Cytotoxic T cell (primary cell): ENCODE data around the genes SLC17A7, NOSIP, PRRG2 and RRAS.

DNA sequence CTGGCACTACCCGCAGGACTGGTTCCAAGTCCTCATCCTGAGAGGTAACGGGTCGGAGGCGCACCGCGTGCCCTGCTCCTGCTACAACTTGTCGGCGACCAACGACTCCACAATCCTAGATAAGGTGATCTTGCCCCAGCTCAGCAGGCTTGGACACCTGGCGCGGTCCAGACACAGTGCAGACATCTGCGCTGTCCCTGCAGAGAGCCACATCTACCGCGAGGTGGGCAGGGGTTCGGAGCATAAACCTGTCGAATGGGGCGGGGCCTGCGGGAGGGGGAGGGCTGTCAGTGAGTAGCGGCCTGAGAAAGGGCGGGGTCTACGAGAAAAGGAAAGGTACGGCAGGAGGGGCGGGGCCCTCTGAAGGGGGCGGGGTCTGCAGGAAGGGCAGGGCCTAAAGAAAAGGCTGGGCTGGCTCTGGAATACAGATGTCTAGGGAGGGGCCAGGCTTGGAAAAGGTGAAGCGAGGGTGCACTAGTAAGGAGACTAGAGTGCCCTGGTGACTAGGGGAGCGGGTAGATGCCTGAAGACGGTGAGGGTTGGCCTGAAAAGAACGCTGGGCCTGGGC, 3.6 kb downstream of the CD37 start:
- PRO-cap, 2 experiments, result no peak in any of the 2 experiments

DNA sequence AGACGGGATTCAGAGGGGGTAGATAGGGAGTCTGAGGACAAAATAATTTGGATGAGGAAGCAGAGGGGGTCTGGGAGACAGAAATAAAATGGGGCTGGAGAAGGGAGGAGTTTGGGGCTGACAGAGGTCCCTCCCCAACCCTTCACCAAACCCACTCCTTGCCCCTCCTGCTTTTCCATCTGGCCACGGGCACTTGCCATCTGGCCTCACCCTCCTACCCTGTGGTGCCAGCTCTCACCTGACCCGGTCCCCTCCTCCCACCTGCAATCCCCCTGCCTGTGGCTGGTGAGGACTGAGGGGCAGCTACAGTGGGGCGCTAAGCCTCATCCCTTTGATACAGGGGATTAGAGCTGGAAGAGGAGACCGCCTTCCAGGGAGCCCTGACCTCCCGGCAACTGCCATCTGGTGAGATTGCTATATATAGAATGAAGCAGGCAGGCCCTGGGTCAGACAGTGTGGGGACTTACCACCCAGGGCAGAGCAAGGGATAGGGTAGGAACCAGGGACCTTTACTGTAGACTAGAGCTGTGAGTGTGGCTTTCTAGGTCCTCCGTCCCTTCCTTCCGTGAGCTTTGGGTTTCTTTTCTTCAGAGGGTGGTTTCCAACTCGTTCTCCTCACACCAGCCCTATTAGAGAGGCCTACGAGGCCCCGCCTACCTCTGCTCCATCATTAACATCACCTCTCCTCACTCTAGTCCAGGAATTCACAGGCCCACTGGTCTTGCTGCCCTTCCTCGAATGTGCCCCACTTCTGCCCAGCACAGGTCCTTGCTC, 7.6 kb downstream of the KASH5 start:
- PRO-cap, 2 experiments, result no peak in any of the 2 experiments

DNA sequence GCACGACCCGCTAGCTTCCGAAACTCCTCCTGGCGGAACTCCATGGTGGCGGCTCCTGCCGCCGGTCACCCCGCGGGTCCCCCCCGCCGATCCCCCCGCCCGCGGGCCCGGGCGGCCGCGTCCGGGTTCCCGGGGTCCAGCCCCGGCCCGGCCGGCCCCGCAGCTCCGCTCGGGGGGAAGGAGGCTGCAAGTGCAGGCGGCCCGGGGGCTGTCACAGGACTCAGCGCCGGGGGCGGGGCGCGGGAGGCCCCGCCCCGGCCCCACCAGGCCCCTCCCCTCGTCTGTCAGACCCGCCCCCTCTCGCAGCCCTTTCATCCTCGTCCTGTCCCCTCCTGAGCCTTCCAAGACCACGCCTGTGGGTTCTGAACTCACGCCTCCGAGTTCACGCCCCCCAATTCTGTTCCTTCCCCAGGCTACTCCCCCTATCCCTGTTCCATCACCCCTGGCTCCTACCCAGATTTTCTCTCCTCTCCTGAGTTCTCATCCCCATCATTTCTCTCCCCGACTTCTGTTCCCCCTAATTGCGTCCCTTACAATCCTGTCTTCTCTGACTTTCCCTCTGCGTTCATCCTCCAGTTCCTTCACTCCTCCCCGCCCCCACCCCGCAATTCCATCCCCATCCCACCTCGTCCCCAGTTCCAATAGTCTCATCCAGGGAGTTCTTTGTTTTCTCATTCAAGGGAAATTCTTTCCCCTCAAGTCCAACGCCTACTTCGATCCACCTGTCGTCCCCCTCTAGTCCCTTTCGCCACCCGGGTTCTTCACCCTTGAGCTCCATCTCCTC, at the start of gene SLC17A7:
Gene SLC17A7, minus strand, starts transcription at position 192 of the 784 bp plus-strand sequence.
- PRO-cap, 2 experiments, result no peak in any of the 2 experiments

DNA sequence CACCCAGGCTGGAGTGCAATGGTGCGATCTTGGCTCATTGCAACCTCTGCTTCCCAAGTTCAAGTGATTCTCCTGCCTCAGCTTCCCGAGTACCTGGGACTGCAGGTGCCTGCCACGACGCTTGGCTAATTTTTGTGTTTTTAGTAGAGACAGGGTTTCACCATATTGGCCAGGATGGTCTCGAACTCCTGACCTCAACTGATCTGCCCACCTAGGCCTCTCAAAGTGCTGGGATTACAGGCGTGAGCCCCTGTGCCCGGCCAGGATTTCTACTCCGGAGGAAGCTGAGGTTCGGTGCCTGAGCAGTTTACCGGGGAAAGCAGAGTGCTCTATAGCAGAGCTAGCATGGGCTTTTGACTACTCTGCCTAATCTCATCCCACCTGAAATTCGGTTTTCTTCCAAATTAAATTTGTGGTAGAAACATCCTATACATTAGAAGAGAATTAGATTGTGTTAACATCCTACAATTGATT, 1.4 kb downstream of the RPL13A start:
- PRO-cap, 2 experiments, result no peak in any of the 2 experiments

DNA sequence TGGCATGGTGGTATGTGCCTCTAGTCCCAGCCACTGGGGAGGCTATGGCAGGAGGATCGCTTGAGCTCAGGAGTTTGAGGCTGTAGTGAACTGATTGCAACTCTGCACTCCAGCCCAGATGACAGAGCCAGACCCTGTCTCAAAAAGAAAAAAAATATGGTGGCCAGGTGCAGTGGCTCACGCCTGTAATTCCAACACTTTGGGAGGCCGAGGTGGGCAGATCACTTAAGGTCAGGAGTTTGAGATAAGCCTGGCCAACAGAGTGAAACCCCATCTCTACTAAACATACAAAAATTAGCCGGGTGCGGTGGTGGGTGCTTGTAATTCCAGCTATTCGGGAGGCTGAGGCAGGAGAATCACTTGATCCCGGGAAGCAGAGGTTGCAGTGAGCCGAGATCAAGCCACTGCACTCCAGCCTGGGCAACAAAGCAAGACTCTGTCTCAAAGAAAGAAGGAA, 4.6 kb downstream of the FCGRT start:
- PRO-cap, 2 experiments, result no peak in any of the 2 experiments

DNA sequence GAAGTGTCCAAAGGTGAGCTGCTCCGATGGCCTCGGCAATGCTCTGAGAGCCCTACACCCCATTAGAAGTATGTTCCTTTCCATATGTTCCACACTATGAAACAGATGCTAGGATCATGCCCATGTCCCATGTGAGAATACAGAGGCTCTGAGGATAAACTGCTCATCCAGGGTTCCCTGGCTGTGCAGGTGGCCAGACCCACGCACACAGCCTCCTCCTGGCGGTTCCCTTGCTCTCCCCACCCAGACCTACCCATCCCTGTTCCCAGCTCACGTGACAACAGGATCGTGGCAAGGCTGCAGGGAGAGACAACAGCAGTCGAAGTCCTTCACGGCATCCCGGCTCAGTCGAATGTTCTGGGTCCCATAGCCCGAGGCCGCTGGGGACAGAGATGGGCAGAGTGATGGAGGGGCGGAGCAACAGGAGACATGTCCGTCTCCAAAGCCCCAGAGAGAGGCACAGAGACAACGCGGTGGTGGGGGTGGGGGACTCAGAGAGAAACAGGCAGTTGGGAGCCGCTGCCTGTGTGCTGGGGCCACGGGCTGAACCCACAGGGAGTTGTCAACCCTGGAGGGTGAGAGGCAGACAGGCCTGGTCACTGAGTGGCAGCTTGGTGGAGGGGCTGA, 20.6 kb downstream of the NOSIP start:
- PRO-cap, 2 experiments, result no peak in any of the 2 experiments

DNA sequence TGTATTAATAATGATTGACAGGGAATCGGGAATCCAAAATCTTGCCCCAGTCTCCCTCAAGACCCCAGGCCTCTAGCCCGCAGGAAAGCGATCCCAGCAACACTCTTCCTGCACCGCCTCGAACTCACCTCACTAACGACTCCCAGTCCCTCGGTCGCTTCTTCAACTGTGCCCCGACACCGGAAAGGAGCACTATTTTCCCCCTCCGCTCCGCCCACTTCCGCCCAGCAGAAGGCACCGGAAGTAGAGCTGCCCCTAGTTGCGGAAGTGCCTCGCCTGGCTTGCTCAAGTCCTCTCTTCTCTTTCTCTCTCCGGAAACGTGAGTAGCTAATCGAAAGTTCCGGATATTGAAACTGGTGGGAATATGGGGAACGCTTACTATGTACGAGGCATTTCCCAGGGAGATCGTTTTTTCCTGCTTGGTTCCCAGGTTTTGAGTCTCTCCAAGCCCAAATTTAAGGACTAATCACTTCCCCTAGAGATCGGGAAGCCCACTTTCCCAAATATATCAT, at the start of gene NOSIP:
Gene NOSIP, minus strand, starts transcription at position 170 of the 512 bp plus-strand sequence.
- PRO-cap, 2 experiments, result peak in 2 of 2 experiments; most common minus-strand start position 170 of the sequence (in 2)

GRCh38 chr19:49580899-49581559, at the start of gene PRRG2:
PRRG2 (plus strand) TSS chr19:49581316.
- PRO-cap, 2 experiments, result no peak in any of the 2 experiments

DNA sequence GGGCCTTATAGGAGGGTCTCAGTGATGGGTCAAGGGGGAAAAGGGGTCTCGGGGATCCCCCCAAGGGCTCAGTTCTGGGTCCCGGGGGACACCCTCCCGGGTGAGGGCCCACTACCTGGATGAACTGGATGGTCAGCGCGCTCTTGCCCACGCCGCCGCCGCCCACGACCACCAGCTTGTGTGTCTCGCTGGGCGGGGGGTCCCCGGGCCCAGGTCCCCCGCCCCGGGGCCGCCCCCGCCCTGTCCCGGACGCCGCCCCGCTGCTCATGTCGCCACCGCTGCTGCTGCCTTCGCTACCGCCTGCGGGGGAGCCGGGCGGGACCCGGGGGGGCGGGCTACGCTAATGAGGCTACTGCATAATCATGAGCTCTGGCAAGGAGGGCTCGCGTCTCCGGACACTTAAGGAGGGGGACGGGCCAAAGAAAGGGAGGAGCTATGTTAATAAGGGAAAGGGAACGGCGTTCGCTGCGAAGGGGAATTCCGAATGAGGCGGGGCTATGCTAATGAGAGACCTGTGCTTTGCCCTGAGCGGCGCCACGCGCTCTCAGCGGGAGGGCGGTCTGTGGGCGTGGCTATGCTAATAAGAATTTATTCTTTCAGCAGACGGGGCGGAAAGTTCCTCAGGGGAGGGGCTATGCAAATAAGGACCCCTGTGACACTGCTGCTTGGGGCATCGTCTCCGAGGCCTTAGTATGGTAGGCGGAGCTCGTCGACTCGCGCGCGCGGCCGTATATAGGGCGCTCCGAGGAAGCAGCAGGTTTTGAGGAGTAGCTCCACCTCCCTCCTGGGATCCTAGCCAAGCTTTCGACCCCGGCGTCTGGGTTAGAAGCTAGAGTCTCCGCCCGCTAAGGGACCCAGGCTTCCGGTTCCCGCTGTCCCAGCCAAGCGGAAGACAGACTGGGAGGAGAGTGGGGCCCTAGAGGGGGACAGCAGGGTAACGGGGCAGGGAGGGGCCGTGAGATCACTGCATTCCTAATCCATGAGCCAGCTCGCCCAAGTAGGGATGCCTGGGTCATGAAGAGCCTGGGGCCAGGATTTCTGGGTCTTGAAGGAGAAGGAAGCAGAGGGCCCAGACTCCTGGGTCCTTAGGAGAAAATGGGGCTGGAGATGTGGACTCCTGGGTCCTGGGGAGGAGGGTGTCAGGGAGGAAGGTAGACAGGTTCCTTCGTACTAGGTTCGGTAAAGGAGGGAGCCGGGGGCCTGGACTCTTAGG, at the start of gene RRAS:
Gene RRAS, minus strand, starts transcription at position 313 of the 1,213 bp plus-strand sequence.
- PRO-cap, 2 experiments, result peak in 2 of 2 experiments; most common plus-strand start position 690 of the sequence (in 1); most common minus-strand start position 268 of the sequence (in 2)

DNA sequence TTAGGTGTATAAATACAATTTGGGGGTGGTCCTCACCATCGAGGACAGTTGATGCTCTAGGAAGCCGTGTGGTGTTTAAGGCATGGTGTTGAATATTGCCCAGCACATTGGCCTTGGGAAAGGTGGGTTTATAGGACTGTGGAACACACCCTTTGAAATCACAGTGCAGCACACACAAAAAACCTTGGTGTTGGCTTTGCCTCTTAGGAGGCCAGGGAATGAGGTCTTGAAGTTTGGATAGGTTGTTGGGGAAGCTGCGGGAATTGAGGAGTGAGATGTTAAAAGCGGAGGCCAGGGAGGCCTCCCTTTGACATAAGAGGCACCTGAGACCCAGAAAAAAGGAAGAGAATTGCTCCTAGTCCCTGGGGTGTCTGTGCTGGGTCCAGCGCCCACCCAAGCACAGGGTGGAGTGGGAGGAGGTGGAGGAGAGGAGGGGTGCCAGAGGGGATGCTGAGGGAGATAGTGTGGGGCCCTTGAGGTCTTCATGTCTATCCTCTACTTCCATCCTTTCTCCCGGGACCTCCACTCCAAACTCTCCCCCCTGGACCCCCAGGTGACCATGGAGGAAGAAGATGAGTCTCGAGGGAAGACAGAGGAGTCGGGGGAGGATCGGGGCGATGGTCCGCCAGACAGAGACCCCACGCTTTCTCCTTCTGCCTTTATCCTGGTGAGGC, 2.6 kb downstream of the SCAF1 start:
- PRO-cap, 2 experiments, result no peak in any of the 2 experiments

DNA sequence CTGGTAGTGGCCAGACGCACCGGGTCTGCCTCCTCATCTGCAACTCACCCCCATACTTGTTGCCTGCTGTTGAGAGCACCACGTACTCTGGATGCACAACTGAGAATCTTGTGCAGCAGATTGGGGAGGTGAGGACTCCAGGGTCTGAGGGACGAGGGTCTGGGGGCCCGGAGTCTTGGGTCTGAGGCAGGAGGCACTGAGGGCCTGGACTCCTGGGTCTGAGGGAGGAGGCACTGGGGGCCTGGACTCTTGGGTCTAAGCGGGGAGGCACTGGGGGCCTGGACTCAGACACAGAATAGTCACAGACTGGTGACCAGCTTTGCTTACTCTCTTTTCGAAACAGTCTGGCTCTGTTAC, 10.9 kb downstream of the MED25 start:
- PRO-cap, 2 experiments, result no peak in any of the 2 experiments

DNA sequence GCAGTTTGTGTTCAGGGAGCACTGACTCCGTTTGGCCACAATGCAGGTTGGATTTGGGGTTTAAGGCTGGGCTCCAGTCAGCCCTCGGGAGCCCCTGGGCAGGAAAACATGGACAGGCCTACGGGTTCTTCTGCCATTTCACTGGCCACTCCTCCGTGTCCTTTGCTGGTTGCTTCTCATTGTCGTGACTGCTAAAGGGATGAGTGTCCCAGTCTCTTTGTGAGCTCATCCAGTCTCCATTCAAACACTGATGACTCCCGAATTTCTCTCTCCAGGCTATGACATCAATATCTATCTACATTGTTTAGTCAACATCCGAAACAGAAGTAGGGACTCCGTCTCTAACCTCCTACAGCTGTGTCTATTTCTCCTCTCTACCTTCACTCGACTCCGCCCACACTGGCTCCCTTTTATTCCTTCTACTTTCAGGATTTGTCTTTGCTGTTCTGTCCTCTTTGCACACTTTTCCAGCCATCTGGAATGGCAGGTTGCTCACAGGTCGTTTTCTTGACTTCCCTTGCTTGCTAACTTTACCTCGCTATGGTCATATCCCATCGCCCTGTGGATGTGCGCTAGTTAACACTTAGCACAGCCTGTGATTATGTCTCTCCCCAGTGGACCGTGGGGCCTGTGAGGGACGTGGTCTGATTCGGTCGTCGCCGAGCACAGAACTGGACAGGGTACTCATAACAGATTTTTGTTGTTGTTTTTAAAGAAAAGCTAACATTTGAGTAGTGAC, 17.6 kb downstream of the PNKP start:
- PRO-cap, 2 experiments, result no peak in any of the 2 experiments

GRCh38 chr19:49852026-49852479, 15.3 kb downstream of the PNKP start:
- PRO-cap, 2 experiments, result no peak in any of the 2 experiments

- PRO-cap, 2 experiments, result no peak in any of the 2 experiments
These were observed 13.0 kb downstream of the PNKP start for GRCh38 chr19:49854243-49854860.

DNA sequence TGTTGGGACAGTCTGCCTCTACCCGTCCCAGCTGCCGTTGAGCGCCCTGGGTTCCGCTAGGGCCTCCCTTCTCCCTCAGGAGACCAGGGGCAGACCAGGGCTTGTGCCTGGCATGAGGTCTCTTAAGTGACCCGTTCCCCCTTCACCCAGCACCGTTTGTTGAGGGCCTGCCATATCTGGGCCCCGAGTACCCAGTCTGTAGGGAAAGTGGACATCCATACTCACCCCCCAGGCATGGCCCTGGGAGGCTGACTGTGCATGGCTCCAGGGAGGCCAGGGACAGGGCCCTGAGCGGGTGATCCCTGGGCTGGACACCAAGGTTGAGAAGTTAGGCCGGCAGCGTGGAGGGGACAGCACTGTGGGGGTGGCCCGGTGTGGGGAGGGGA, 11.4 kb downstream of the PNKP start:
- PRO-cap, 2 experiments, result no peak in any of the 2 experiments

DNA sequence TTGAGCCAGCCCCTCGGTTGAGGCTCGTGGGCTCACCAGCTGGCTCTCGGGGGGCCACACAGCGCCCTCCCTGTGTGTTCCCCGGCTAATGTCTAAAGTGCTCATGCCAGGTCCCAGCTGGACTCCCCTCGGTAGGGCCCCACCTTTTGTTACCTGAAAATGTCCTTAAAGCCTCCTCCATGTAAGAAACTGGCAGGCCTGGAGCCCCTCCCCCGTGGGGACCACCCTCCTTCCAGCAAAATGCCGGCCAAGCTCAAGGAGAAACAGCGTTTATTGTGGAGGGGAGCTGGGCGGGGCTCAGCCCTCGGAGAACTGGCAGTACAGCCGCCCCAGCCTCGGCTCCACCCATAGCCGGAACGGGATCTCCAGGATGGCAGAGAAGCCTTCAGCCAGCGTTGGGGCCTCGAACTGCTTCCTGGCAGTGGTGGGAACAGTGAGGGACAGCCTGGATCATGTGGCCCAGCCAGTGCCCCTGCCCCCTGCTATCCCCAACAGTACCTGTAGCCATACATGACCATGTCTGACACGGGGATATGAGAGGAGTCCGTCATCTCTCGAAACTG, 6.3 kb downstream of the PNKP start:
- PRO-cap, 2 experiments, result no peak in any of the 2 experiments

GRCh38 chr19:49876401-49877221, 544 bp downstream of the AKT1S1 start:
- PRO-cap, 2 experiments, result peak in 2 of 2 experiments; most common plus-strand start chr19:49877098 (in 2); most common minus-strand start chr19:49876619 (in 2)

- PRO-cap, 2 experiments, result peak in 2 of 2 experiments; most common plus-strand start chr19:50051204 (in 2); most common minus-strand start chr19:50051031 (in 2)
These were observed 25.1 kb downstream of the ZNF473 start for GRCh38 chr19:50050728-50051422.

GRCh38 chr19:50205080-50205695, 1.8 kb downstream of the MYH14 start:
- PRO-cap, 2 experiments, result no peak in any of the 2 experiments

- PRO-cap, 2 experiments, result no peak in any of the 2 experiments
These were observed 11.5 kb downstream of the MYH14 start for GRCh38 chr19:50214524-50215621.